Parietal lobe (tissue), 2 donors: ENCODE results near the genes GCG and SCN9A.

DNA sequence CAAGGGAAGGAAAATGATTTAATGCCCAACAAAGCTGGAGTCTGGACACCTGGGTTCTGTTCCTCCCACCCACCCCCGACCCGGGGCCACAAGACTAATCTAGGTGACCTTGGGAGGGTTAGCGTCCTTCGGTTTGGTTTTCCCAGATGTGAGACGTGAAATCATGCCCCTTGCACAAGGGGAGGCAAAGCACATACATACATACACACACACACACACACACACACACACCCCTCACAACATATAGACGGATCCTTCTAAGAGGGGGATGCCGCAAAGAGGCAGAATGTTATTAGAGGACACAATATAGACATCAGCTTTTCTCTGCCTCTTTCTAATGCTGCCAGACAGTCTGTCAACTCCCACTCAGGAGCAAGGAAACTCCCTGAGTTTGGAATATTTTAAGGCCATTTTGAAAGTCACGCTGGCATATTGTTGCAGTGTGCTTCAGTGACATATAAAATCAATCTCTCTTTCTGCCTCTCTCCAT lies 631 bp upstream of the RBMS1 start:
- RAMPAGE, long total RNA: no peak

GRCh38 chr2:161136451-161137375 lies 23.5 kb upstream of the TANK start:
- RAMPAGE, long total RNA: no peak

GRCh38 chr2:161159428-161159767 lies 830 bp upstream of the TANK start:
- RAMPAGE, long total RNA: no peak

DNA sequence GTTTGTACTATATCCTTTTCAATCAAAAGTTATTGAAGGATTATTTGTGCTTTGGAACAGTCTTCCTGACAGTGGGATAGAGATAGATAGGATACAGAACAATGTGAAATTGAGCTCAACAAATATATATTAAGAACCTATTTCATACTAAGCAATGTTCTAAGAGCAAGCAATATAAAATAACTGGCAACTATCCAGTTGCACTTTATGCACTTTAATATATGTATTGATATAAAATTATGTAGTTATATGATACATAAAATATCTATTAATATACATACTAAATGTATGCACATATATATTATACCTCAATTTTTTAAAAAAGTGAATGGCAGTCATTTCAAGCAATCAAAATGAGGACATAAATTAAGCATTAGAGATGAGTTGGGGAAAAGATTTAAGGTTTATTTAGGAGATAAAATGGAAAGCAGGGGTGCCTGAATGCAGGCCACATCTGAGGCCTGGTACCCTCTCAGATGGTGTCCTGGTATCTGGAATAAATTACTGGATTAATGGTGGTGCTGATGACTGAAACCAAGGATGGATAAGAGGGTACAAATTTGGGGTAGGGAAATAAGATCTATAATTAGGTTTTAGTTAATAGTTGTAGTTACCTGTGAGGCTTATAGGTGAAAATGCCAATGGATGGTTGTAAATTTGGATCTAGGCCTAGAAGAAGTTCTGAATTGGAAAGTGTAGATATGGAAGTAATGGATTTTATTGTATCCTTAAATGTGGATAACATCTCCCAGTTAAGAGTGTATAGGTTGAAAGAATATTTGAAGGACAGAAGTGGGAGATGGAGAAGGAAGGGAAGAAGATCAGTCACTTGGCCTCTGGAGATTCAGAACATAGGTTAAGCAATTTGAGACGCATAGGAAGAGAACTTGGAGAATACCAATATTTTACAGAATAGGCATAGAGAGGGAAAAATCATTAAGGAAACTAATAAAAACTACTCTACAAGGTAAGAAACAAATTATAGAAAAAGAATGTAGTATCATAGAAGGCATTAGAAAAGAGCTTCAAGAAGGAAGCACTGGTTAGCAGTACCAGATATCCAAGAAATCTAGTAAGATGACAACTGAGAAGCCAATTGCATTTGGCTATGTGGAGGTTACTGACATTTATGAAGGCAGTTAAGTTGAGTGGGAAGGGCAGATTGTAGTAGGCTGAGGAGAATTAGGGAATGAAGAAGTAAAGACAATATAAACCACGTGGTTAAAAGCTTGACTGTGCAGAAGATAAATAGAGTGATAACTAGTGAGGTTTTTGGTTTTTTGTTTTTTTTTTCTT lies 24.4 kb downstream of the TANK start:
- RAMPAGE, long total RNA: no peak

DNA sequence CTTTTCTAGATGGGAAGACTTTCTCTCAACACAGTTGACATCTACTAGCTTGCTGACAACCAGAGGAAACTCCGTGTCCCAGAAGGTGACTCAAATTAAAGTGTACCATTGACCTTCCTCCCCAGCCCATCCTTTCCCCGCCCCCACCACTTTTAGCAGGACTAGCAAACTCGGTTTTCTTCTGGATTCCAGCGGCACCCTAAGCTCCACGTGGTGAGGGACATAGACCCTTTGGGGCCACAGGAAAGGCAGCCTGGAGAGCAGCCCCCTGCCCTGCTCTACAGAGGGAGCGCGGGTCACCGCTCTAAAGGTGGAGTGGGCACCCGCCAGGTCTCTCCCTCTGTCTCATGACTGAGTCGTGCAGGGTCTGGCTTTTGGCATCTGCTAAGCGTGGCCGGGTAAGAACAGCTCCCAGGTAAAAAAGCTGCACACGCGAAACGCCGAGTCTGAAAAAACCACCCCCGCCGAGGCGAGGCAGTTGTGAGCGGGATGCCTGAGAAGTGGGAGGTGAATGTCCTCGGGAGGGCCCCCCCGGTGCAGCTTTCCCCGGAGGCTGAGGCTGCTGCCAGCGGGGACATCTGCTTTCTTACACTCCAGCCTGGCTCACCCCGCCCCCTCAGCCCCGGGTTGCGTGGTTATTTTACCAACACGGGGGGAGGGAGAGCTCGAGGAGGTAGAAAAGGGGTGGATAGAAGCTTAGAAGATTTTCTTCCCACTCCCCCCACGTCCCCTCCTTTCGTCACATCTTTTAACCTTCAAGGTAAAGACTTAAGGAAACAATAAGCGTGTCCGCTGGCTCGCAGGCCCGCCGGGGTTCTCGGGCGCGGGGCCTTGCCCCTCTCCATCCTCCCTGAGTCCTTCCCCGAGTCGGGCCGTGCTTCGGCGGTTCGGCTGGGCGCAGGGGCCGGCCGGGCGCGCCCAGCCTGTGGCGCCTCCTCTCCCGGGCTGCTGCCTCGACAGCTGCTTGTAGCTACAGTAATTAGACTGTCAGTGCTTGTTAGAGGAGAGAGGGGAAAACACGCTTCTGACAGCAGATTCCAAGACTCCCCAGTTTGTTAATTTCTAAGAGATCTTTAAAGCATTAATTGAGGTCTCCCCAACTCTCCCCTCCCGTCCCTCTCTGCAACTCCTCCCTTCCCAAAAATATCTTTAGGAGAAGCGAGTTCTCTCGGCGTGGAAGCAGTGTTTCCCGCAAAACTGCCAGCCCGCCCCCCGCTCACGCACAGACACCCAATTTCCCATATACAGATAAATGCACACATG lies 70.6 kb upstream of the PSMD14 start:
- RAMPAGE, long total RNA: no peak

- RAMPAGE, long total RNA: no peak
Observed at GRCh38 chr2:161339466-161340466, 31.5 kb downstream of the PSMD14 start.

- RAMPAGE, long total RNA: no peak
Observed at GRCh38 chr2:161341157-161341576, 32.9 kb downstream of the PSMD14 start.

GRCh38 chr2:161414358-161415074 lies 1.6 kb upstream of the TBR1 start:
- RAMPAGE, long total RNA: no peak

DNA sequence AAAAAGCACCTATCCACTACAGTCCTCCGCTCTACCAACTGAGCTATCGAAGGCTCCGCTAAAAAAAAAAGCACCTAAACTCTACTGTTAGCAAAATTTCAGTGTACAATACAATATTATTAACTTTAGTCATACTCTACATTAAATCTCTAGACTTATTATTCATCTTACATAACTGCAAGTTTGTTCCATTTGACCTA lies 117.0 kb downstream of the SLC4A10 start:
- RAMPAGE, long total RNA: no peak

- RAMPAGE, long total RNA: no peak
Observed at GRCh38 chr2:161988665-161988928, 85.4 kb downstream of the DPP4 start.

- RAMPAGE, long total RNA: no peak
Observed at GRCh38 chr2:162152042-162152367, at the start of gene GCG. Gene GCG, minus strand, starts transcription at chr2:162152247.

- RAMPAGE, long total RNA: no peak
Observed at GRCh38 chr2:163734666-163735366, 992 bp downstream of the FIGN start.

GRCh38 chr2:164568340-164568742 lies 52.9 kb downstream of the GRB14 start:
- RAMPAGE, long total RNA: no peak

GRCh38 chr2:164742758-164743348 lies 98.8 kb downstream of the COBLL1 start:
- RAMPAGE, long total RNA: no peak

DNA sequence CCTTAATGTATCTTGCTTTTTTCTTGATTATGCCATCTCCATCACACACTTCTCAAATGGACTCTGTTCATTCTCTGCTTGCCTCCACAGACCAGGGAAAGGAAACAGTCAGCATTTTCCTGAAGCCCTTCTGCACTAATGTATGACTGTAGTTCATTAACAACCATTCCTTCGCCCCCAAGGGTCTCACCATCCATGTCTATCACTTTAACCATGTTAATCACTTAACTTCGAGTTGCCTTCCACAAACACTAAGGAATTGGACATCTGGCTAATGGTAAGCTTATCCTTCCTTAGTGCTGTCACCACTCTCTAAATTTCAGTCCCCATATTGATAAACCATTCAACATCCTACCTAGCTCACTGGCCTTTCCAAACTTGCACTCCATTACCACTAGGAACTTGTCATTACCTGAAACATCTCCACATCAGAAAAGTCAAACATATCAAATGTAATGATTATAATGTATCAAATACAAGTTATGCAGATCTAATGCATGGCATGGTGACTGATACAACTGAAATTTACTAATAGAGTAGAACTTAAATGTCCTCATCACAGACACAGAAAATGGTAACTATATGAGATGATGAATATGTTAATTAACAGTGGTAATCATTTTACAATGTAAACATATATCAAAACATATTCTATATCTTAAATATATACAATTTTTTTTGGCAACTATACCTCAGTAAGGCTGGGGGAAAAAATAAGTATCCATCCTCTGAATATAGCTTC lies 54.6 kb downstream of the COBLL1 start:
- RAMPAGE, long total RNA: no peak

GRCh38 chr2:164913725-164914591 lies 41.4 kb downstream of the SLC38A11 start:
- RAMPAGE, long total RNA: no peak

DNA sequence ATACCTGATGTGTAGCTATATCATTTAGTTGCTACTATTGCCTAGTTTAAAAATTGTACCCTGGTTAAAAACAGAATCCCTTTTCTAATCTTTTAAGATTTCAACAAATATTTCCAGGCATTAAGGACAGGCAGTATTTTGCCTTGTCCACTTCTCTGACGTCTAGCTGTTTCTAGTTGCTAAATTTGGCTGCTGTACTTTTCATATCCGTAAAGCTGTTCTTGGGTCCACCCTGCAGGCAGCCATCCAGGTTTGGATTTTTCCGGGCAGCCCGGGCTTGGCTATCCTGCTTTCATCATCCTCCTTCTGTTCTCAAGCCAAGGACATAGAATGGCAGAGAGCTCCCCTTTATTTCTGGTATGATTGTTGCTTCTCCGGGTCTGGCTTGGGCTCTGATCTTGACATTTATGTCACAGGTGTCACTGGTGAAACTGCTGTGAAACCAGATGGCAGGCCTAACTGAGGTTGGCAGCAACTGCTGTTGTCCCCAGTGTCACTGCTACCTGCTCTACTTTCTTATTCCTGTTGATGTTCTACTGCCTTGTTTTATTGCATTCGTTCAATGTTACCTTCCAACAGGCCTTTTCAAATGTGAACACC lies 35.5 kb downstream of the SCN2A start:
- RAMPAGE, long total RNA: no peak

GRCh38 chr2:165770146-165770649 lies 23.8 kb downstream of the GALNT3 start:
- RAMPAGE, long total RNA: no peak

DNA sequence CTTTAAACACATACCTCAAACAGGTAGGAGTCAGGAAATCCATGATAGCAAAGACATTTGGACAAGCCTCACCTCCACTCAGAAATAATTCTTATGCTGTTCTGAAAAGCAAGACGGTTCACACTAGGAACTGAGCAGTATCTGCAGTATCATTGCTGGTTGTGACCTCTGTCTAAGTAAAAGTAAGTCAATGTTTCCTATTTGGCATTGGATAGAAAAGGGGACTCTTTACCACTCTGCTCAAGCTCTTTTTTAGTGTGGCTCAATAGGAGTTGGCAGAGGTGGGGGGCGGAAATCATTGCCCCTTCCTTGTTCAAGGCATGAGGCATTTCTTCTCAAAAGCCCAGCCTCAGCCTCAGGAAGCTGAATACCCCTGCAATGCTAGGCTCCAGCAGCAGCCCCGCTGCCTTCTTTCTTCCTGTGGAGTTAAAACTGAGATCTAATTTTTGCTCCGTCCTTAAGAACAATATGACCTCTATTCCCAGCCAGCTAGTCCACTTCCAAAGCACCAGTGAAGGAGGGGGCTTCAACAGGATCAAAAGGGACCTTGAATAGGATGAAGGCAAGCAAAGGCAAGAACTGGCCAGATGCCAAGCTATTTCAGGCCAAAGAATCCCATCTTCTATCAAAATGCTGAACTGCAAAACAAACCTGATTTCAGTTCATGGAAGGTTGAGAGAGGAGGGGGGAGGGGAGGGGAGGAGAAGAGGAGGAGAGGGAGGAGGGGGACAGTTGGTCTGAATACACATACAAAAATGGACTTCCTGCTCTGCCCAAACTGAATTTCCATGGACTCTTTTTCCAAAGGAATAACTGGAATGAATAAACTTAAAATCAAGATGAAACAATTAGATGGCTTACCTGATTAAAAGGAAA lies 672 bp downstream of the SCN1A start:
- RAMPAGE, long total RNA: no peak

DNA sequence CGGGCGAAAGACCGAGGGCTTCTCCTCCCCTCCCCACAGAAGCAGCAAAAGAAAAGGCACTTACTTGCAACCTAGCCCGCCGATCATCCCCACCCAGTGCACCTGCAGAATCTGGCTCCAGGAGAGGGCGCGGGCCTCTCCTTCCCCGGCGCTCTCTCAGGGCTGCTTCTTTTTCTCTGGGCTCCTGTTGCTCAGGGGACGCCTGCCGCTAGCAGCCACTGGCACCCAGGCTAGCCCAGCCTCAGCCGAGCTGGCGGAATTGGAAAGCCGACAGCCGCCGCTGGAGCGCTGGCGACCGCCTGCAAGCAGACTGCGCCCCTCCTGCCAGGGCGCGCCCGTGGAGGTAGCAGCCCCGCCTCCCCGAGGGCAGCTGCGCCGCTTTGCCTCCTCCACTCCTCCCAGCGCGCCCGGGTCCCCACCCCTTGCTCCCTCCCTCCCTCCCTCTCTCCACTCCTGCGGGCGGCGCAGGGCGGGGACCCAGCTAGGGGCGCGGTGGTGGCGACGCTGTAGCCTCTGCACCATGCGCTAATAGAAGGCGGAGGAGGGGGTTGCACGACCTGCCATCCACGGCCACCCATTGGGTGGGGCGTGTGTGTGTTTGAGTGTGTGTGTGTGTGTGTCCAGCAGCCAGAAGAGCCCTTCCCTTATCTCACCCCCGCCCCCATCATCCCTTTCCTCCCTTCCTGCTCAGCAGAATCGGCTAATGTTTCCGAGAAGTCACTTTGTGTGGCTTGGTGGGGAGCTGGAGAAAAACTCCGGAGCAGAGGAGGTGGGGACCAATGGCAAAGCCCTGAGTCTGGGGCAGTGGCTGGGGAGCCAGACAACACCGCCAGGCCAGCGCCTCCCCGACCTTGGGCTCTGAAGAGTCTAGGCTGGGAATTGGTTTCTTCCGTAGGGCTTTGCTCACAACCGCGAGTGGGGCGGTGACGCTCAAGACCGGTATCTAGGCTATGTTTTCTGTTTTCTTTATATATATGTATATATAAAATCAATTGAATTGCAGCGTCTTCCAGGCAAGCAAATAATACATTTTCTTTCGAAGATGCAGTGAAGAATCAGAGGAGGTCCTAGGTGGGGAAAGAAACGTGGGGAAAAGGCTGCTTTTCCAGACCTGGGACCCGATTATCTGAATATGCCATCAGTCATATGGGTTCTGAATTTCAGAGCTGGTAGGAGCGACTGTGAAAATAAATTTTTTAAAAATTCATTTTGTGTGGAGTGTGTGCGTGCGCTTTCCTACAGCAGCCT lies at the start of gene SCN9A:
SCN9A (minus strand) TSS at position 312 of the 1,248 bp plus-strand sequence.
- RAMPAGE, long total RNA: no peak